ENCODE measurements around the gene TRPC4.

DNA sequence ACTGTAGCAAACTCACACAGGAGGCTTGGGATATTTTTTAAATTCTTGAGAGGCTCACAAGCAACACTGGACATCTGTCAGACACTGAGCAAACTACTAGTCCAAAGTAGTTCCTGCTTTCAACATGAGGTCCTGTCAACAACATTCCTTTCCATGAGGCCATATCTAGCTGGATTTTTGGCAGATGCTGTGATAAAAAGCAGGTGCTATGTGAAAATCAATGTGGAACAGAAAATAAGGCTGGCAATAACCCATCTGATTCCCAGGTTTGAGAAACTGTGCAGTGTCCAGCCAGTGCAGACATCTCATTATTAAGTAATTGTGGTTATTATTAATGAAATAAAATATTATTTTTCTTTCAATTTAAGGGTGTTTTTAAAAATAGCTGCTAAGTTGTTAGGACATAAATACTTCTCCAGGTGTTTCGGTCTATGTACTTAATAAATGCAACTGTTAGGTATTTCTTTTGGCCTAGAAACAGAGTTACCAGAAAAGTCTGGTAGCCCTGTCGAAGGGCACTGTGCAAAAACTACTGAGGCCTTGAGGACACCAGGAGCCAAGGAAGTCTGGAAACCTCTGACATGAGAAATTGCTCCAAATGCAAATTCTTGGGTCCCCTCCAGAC lies 50.3 kb downstream of the STARD13 start:
- PRO-cap: no peak
- RAMPAGE, long total RNA, 2 experiments: no peak in any of the 2 experiments

- PRO-cap: no peak
- RAMPAGE, long total RNA, 2 experiments: no peak in any of the 2 experiments
Observed at GRCh38 chr13:33256201-33256803, 29.3 kb downstream of the STARD13 start.

GRCh38 chr13:33314000-33314368 lies 28.4 kb upstream of the STARD13 start:
- PRO-cap: no peak
- RAMPAGE, long total RNA, 2 experiments: no peak in any of the 2 experiments

GRCh38 chr13:33744807-33745393 lies 73.0 kb upstream of the RFC3 start:
- PRO-cap: no peak
- RAMPAGE, long total RNA, 2 experiments: no peak in any of the 2 experiments

DNA sequence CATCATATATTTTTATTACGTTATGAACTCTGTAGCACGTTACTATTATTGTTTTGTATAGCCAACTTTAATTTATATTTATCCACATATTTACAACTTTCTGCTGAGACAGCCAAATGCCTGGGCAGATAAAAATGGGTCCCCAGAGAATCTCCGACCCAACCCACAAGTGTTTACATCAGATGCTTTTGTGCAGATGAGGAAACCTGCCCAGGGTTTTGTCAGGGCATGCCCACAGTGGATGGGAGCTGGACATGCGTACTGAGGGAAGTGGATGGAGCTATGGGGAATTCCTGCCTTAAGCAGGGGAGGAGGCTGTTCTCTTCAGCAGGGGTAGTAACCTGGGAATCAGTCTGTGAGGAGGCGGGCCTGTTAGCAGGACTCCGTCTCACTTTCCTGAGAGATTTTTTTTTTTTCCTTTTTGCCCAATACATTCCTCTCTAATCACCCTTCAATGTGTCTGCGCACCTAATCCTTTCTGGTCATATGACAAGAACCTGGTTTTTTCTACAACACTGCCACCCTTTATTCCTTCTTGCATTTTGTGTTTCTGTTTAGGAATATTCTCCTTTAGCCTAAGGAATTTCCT lies 123.0 kb downstream of the RFC3 start:
- PRO-cap: no peak
- RAMPAGE, long total RNA, 2 experiments: no peak in any of the 2 experiments

DNA sequence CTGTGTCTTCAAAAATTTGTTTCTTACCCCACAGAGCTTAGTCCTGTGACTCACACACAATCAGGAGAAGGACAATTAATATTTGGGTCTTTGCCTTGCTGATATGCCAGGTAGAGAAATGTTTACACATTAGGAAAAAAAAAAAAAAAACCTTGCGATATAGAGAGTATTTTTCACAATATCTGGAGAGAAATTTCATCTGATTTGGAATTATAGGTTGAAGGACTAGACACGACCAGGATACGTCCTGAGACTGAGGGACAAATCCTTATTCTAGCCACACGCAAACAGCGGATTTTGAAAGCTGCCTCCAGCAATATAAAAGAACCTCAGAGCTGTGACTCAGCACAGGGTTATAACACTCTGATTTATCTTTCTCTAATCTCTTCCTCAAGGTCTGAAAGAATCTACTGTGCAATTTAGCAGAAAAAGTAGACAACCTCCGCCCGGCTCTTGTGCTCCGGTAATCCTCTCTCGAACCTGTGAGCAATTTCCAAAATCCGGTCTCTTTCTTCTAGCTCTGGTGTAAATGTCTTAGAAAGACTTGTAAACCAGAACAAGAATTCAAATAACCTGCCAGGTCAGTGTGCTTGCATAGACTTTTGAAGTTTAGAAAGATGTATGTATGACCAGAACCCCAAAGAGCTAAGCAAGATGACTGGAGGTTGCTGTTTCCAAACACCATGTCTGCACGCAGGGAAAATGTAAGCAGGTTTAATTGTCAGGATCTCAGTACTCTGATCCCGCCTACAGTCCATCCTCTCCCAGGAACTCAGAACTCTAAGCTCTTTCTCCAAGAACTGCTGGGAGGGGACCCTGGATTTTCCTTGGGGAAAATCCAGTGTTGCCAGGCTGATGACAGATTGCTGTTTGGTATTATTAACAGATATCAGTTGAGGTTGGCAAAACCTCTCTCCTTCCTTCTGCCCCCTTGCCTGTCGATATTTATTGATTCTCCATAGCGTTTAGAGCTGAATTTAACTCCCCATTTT lies 338.0 kb downstream of the RFC3 start:
- PRO-cap: no peak
- RAMPAGE, long total RNA, 2 experiments: no peak in any of the 2 experiments

- PRO-cap: no peak
- RAMPAGE, long total RNA, 2 experiments: no peak in any of the 2 experiments
Observed at GRCh38 chr13:34156684-34157617, 339.0 kb downstream of the RFC3 start.

GRCh38 chr13:34310649-34311004 lies 492.7 kb downstream of the RFC3 start:
- PRO-cap: no peak
- RAMPAGE, long total RNA, 2 experiments: no peak in any of the 2 experiments

DNA sequence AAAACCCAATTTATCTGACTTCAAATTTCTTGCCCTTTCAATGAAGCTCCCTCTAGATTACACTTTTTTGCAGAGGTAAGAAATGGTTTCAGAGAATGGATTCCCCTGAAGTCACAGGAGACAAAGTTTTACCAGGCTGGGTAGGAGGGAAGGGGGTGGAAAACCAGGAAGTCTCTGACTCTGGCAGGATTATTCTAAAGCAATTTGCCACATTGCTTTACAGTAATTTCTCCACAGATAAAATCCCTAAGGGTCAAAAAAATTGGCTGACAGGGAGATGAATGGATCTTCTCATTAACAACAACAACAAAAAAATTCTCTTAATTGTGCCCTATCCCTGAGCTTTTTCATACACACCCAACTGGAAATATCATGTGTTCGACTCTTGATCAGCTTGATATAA lies 403.6 kb upstream of the NBEA start:
- PRO-cap: no peak
- RAMPAGE, long total RNA, 2 experiments: no peak in any of the 2 experiments

DNA sequence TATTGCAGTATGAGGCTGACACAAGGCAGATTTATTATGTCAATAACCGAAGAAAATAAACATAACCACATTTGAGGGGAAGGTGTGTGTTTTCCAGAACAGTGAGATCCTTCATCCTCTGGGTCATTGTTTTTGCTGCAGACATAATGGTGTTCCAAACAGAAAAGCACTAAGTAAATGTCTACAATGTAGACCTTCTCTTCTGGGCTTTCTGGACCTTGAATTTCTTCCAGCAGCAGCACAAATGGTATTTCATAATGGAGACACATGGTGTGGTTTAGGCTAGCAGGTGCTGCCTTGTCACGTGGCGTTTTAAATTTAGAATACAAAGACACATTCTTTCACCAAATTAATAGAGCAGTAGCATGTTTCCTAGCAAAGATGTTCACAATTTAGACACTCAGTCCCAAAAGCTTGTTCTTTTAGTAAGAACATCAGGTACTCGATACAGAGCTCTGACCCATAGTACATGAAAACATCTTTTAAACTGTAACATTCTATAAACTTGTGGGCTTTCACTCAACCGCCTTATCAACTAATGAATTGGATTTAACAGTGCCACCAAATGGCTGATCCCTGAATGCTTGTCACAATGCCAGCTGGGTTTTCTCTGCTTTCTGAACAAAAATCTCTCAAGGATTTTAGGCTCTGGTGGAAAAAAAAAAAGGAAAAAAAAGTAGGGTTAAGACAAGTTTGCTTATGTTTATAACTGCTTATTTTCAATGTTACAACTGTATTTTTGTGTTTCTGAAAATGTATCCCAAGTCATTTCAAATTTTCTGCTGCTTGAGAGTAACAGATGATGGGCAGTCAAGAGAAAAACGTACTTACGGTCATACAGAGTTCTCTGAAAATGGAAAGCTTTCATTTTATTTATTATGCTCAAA lies 290.1 kb downstream of the DCLK1 start:
- PRO-cap: no peak
- RAMPAGE, long total RNA, 2 experiments: no peak in any of the 2 experiments

GRCh38 chr13:35953339-35953843 lies 177.8 kb downstream of the DCLK1 start:
- PRO-cap: no peak
- RAMPAGE, long total RNA, 2 experiments: no peak in any of the 2 experiments

- PRO-cap: no peak
- RAMPAGE, long total RNA, 2 experiments: no peak in any of the 2 experiments
Observed at GRCh38 chr13:36111935-36112249, 19.3 kb downstream of the DCLK1 start.

DNA sequence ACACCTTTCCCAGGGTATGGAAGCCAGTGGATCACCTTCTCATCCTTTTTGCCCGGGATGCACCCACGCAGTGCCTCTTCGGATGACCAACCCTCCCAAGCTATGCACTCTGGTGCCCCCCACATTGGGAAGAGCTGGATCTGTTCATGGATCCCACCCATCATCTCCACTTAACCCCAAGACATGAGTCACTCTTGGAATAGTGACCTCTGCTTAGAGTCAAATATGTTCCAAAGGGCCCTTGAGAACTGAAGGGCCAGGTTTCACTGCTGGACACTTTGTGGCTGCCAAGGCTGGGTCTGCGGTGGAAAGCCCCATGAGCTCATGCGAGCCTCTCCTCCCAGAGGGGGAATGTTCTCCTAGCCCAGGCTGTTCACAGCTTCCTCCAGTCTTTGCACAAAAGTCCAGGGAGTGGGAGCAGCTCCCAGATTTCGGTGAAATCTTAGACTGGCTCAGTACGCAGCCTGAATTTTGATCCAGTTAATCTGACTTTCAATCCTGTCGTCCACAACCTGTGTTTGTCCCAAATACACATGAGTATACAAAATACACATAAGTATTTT lies 693 bp upstream of the DCLK1 start:
- PRO-cap: bidirectional peak, plus-strand start at position 388 of the sequence, minus-strand start at position 282 of the sequence
- RAMPAGE, long total RNA, 2 experiments: start-site peak on the minus strand in 1 of 2 experiments, centred at position 132 of the sequence, 15 reads per replicate

- PRO-cap: no peak
- RAMPAGE, long total RNA, 2 experiments: no peak in any of the 2 experiments
Observed at GRCh38 chr13:36154510-36155196, 23.5 kb upstream of the DCLK1 start.

GRCh38 chr13:36369278-36369787 lies 23.1 kb upstream of the SPART start:
- PRO-cap: no peak
- RAMPAGE, long total RNA, 2 experiments: no peak in any of the 2 experiments

- PRO-cap: unidirectional peak, plus-strand start at chr13:37144159
- RAMPAGE, long total RNA, 2 experiments: no peak in any of the 2 experiments
Observed at GRCh38 chr13:37144003-37144233, 38.5 kb upstream of the CSNK1A1L start.

- PRO-cap: no peak
- RAMPAGE, long total RNA, 2 experiments: no peak in any of the 2 experiments
Observed at GRCh38 chr13:37681526-37682133, 83.1 kb upstream of the POSTN start.

- PRO-cap: unidirectional peak, minus-strand start at chr13:37869772; unidirectional peak, minus-strand start at chr13:37870138
- RAMPAGE, long total RNA, 2 experiments: no peak in any of the 2 experiments
Observed at GRCh38 chr13:37869642-37870862, at the start of gene TRPC4. TRPC4 (minus strand) TSS chr13:37869772.

DNA sequence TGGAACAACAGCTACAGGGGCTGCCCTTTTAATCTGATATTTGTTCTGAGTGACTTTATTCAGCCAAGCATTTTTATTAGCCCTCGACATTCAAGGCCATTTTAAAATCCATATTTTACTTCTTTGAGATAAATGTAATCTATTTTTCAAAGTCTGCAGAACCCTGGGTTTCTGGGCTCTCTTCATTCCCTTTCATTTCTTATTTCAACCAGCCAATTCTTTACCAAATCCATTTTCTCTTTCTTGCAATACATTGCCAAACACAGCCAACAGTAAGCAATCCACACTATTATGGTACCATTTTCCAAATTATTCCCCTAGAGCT lies 224.1 kb upstream of the UFM1 start:
- PRO-cap: no peak
- RAMPAGE, long total RNA, 2 experiments: no peak in any of the 2 experiments

DNA sequence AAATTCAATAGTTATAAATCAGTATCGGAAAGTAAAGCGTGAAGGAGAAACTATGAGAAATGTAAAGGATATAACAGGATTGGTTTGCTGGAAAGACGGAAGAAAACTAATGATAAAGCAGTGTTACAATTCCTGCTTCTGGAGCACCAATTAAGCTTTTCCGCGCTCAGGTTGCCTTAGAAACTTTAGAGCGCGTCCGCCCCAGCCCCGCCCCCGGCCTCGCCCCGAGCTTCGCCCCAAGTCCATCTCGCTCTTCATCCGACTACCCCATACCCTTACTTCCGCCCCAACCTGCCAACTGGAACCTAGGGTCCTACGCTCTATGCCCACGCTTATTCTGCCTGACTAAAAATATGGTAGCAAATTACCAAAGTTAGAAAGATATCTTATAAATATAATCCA lies 374 bp upstream of the UFM1 start:
- PRO-cap: unidirectional peak, minus-strand start at position 150 of the sequence; bidirectional peak, plus-strand start outside the sequence, minus-strand start at position 269 of the sequence
- RAMPAGE, long total RNA, 2 experiments: no peak in any of the 2 experiments

Data from right atrium auricular region (tissue), 2 donors.